SJSA1 (cell line): ENCODE measurements around a stretch of chr1.

DNA sequence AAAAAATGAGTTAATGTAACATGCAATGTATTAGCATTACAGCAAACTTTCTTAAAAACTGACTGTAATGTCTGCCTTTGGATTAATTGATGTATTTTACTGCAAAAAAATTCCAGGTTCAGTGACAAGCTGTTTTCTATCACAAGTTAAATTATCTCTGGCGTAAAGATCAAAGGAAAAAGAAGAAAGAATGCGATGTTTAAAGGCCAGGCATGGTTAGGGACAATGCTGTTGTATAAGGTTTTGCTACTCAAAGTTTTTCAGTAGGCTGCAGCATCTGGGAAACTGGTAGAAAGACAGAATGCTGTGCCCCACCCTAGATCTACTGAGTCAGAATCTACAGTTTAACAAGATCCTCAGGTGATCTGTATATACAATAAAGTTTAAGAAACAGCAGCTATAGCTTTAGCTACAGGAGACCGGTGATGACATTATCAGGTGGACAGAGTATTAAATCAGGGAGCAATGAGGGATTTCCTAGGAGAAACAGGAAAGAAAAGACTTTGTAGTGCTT is 35.9 kb downstream of the DHX9 start:
- RAMPAGE, long total RNA, result no peak

- RAMPAGE, long total RNA, result no peak
These were observed 18.8 kb downstream of the SHCBP1L start for GRCh38 chr1:182934233-182934552.

- RAMPAGE, long total RNA, result no peak
These were observed 54.9 kb upstream of the LAMC2 start for GRCh38 chr1:183131198-183131538.

DNA sequence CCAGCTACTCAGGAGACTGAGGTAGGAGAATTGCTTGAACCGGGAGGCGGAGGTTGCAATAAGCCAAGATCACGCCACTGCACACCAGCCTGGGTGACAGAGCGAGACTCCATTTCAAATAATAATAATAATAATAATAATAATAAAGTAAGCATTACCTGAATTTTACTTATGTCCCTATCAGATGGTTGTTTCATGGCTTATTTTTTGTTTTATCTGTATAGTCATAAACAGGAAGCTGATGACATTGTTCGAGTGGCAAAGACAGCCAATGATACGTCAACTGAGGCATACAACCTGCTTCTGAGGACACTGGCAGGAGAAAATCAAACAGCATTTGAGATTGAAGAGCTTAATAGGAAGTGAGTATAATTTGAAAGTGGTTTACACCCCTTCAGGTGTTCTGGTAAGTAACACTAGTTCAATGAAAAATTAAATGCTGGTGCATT is 53.9 kb upstream of the LAMC2 start:
- RAMPAGE, long total RNA, result no peak

DNA sequence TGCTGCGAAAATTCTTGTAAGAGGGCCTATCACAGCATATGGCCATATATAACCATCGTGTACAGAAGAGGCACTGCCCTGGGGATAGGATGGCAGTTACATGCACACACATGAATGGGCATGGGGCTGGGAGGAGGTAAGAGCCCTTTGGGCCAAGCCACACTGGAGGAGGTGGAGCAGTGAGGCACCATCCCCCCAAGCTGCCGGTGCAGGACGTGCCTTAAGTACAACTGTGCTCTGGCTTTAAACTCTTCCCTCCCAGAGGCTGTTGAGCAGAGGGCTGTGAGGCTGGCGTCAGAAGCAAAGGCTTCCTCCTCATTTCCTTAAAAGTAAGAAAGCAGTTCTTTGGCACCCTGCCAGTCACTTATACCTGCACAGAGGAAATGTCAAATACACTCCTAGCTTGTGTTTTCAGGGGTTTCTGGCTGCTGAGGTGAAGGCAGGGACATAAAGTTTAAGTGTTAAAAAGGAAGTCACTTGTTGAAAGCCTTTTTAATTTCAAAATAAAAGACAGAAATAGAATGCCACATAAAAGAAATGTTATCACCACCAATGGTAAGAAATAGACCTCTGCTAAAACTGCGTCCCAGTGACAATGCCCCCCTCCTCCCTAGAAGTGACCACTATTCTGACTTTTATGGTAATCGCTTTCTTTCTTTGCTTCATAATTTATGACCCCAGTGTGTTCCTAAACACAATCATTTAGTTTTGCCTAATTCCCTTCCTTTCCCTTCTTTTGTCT is 33.0 kb downstream of the LAMC2 start:
- RAMPAGE, long total RNA, result no peak

- RAMPAGE, long total RNA, result no peak
These were observed 26.3 kb downstream of the NMNAT2 start for GRCh38 chr1:183391707-183392376.

- RAMPAGE, long total RNA, result no peak
These were observed 2.1 kb upstream of the SMG7 start for GRCh38 chr1:183469994-183470764.

- RAMPAGE, long total RNA, result no peak
These were observed 6.7 kb downstream of the NCF2 start for GRCh38 chr1:183583584-183583940.

DNA sequence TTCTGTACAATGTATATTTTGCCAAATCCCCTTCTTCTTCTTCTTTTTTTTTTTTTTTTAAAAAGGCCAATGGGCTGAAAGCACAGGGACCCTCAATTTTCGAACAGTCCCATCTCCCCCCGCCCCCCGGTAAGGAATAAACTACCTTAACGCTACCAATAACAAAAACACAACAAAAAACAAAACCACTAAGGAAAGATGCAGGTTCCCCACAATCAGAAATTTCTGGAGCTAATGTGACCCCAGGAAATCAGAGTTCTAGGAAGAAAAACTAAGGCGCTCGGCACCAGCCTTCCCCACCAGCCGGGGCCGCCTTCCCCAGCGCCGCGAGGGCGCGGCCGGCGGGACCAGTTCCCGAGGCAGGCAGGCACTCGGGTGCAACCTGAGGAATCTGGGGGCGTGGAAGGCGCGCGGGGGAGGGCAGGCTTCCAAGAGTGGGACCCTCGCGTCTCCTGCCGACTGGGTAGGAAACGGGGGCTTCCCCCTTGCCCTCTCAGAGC is 661 bp downstream of the ARPC5 start:
- RAMPAGE, long total RNA, result no peak

DNA sequence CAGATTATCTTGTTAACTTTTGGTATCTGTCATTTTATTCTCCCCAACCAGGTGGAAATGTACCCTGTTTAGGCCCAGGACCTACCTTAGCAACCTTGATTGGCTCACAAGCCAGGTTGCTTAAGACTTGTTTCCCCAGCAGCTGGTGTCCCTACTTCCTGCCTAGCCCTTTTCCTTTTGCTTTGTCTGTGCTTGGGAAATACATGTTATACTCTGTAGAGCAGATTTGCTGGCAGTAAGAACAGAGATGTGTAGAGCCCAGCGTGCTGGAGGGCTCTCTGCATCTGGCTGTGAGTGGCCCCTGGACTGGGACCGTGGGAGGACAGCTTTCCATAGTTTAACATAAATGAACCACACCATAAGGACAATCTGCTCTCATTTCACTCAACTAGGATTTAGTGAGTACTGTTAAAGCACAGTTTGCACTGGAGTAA is 540 bp downstream of the APOBEC4 start:
- RAMPAGE, long total RNA, result no peak

DNA sequence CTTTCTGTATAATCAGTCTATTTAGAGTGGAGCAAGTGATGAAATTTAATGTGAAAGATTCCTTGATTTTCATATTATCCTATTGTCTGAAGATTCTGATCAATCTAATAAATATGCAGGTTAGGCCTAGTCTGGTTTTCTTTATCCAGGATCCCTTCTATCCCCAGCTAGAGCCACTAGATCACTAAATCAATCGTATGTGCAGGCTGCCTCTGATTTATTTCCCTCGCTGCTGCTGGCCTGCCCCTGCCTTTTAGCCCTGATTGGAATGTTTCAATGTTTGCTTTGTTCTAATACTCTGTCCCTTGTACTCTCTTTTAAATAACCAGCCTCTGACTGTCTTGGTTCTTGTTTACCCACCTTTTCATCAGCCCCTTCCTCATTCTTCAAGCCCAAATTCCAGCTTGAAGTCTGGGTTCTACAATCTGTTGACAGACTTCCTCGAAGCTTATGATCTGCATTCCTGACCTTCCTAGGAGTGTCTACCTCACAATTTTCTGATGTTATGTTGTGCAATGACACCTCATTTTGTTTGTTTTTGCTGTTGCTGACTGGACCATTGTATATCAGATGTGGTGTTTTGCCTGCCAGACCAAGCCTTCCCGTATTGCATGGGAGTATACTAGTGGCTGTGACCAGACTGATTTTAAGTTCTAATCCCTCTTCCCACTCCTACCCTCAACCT is 46.5 kb upstream of the APOBEC4 start:
- RAMPAGE, long total RNA, result no peak

GRCh38 chr1:183804163-183804877 is 600 bp upstream of the RGL1 start:
- RAMPAGE, long total RNA, result no peak

GRCh38 chr1:183842357-183842837 is 37.5 kb downstream of the RGL1 start:
- RAMPAGE, long total RNA, result no peak

GRCh38 chr1:184143606-184144005 is 92.1 kb downstream of the TSEN15 start:
- RAMPAGE, long total RNA, result no peak

GRCh38 chr1:184153036-184153691 is 101.6 kb downstream of the TSEN15 start:
- RAMPAGE, long total RNA, result no peak

DNA sequence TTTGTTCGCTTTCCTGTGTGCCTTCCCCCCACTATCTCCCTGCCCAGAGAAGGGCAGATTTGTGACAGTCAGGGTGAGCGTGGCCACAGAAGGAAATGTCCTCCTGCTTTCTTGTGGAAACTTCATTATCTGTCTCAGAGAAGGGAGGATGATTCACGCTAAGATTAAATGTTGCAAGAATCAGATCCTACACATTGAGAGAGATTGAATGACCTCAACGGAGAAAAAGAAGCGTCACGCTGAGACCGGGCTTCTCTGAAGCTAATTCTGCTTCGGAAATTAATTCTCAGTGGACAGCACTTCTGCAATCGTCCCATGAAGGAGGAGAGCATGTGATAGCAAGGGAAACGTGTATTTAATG is 19.9 kb upstream of the C1orf21 start:
- RAMPAGE, long total RNA, result no peak

DNA sequence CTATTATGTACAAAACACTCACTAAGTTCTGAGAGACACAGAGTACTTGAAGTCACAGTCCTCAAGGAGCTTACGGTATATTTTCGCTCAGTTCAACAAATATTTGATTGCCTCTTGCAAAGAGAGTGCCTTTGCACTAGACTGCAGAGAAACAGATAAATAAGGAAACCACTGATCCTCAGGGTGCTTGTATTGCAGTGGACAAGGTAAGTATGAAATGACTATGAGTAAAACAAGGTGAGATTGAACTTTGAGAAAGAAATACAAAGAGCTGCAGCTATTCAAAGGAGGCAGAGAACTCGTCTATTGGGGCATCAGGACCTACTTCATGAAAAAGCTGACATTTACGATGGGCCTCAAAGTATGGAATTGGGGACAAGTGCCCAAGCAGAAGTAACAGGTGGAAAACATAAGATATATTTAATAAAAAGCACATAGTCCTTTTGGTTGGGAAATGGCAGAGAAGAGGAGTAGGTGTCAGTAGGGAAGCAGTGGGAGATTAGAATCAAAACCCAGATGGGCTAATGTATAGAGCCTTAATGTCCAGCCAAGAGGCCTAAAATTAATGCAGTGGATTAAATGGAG is 123.4 kb downstream of the C1orf21 start:
- RAMPAGE, long total RNA, result no peak

GRCh38 chr1:184545629-184546239 is 158.9 kb downstream of the C1orf21 start:
- RAMPAGE, long total RNA, result no peak

- RAMPAGE, long total RNA, result no peak
These were observed 127.9 kb downstream of the EDEM3 start for GRCh38 chr1:184626503-184627394.

DNA sequence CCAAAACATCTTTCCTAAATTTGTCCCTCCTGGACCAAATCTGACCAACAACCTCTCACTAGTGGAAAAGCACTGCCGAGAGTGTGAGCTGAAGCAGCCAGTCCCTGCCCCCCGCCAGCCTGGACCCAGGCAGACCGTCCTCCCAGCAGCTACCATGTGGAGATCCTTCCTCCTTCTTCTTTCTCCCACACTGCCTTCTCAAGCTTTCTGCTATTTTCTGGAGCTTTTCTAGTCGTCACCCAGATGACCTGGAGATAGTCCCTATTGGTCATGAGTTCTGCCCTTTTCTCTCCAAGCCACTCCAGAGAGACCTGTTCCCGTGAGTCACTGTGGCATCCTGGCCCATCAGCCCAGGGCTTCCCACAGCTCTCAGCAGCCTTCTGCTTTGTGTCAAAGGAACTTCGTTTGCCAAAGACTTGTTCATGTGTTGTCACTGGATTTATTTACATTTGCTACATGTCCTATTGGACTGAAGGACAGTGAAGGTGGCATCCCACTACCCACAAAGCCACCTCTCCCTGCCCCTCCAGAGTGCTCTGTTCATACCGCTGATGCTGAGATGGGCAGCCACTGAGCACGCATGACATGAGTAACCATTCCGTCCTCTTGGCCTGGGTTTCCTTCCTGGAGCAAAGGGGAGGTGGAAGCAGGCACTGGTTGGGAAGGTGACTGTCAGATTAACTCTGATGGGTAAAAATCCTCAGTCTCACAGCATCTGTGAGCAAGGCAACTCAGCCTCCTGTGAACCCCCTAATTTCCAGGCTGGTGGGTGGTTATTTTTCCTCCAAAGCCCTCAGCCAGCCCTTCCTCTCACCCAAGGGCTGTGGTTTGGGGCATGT is 119.2 kb downstream of the EDEM3 start:
- RAMPAGE, long total RNA, result no peak